Cardiac ventricle fibroblast (primary cell): ENCODE measurements around the genes SELENON, STMN1 and FAM110D.

DNA sequence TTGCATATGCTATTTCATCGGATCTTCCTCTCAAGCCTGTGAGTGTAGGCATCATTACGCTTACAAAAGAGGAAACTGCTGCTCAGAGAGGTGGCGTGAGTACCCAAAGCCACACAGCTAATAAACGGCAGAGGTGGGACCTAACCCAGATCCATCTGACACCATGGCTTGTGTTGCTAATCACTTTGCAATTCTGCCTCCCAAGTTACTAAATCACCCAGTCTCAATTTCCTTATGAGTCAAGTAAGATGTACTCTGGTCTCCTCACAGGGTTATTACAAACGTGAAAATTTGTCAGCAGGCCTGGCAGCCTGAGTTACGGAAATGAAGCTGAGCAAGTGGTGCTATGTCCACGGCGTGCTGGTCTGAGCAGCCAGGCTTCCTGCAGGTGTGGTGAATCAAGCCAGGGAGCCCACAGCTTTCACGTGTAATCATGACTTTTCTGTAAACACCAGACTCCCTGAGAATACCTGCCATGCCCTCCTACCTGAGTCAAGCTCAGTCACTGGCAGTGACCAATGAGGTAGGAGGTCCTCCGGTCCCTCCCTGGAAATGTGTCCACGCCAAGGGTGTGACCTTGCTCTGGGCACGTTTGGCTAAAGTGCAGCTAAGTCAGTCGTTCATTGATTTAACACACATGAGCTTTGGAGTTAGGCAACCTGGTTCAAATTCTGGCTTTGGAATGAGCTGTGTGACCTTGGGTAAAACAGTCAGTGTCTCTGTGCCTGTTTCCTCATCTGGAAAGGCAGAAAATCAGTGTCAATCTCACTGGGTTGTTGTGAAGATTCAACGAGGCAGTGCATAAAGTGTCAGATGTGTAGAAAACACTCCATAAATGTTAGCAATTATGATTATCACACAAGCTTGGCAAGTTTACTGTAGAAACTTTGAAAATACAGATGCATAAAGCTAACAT lies 4.9 kb upstream of the RHCE start:
- RAMPAGE, long total RNA: no peak

- RAMPAGE, long total RNA: no peak
Observed at GRCh38 chr1:25566315-25566765, 22.9 kb downstream of the LDLRAP1 start.

- RAMPAGE, long total RNA: no peak
Observed at GRCh38 chr1:25699381-25699969, 82.9 kb downstream of the MAN1C1 start.

GRCh38 chr1:25799551-25800339 lies at the start of gene SELENON:
Gene SELENON (plus strand): TSS chr1:25800193.
- RAMPAGE, long total RNA: no peak

- RAMPAGE, long total RNA: no peak
Observed at GRCh38 chr1:25807473-25808412, 7.8 kb downstream of the SELENON start.

DNA sequence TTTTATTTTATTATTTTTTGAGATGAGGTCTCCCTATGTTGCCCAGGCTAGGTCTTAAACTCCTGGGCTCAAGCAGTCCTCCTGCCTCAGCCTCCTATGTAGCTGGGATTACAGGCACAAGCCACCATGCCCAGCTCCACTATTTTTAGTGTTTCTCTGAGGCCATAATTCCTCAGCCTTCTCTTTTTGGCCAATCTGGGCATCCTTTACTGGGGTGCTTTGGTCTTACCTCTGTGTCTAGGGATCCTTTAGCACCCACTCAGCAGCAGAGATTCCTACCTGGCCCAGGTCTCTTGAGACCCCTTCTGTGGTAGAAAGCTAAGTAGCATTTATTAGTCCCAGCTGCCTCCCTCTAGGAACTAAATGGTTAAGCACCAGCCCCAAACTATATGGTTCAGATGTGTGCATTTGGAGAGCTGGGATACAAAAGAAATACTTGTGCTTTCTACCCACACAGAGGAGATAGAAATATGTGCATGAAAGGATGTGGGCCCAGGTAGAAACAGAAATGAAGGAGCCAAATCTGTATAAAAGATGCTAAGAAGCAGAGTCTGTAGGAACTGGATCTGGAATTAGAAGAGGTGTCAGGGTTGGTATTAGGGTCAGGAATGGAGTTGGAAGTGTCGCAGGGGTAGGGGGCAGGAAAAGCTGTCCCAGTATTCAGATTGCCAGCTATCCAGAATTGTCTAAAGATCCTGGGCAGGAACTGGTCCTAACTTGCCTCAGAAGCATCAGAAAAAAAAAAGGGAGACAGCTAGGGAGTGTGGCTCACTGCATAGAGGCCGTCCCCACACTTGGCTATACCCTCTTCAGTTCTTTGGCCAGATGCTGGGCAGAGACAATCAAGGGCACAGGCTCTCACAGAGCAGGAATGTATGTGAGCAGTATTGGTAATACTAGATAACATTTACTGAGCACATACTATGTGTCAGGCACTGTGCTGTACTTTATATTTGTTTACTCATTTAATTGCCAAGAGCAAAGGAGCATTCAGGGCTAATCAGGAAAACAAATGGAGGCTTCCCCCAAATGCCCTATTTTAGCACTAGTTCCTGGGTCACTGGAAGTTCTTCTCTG lies 4.6 kb downstream of the MTFR1L start:
- RAMPAGE, long total RNA: no peak

DNA sequence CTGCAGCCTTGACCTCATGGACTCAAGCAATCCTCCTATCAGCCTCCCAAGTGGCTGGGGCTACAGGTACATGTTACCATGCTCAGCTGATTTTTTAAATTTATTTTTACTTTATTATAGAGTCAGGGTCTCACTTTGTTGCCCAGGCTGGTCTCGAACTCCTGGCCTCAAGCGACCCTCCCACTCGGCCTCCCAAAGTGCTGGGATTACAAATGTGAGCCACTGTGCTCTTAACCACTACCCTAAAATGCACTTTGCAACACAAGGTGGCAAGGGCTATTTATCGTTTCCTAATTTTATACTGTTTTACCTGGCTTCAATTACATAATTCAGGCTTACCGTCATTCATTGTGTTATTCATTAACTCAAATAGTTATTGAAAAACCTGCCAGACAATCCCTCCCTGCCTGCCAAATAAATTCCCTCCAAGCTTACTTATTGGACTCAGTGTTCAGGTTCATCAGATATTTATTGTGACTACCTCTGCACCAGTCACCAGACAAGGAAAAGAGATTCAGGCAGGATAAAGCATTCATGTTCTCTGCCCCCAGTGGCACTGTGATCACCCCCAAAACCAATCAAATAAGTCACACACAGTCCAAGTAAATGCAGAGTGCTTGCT lies 8.0 kb upstream of the AUNIP start:
- RAMPAGE, long total RNA: no peak

DNA sequence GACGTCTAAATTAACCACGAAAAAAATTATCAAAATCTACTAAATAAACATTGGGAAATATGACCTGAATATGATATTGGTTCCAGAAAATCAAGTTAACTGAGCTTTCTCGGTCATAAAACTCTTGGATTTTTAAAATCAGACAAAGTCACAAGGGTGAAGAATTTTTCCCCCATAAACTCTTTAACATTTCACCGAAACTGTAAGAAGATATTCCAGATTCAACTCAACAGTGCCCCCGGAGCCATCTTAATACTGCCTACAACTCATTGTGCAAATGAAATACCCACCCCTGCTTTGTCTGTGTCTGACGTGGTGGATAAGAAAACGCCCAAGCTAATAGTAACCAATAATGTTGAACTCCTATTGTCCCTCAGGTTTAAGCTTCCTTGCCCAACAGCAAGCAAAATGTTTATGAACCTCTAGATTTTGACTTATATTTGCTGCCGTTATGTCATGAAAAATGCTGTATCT lies 1.3 kb downstream of the STMN1 start:
- RAMPAGE, long total RNA: no peak

GRCh38 chr1:25906343-25906739 lies at the start of gene STMN1:
Gene STMN1 (minus strand): TSS chr1:25906419.
- RAMPAGE, long total RNA: no peak

DNA sequence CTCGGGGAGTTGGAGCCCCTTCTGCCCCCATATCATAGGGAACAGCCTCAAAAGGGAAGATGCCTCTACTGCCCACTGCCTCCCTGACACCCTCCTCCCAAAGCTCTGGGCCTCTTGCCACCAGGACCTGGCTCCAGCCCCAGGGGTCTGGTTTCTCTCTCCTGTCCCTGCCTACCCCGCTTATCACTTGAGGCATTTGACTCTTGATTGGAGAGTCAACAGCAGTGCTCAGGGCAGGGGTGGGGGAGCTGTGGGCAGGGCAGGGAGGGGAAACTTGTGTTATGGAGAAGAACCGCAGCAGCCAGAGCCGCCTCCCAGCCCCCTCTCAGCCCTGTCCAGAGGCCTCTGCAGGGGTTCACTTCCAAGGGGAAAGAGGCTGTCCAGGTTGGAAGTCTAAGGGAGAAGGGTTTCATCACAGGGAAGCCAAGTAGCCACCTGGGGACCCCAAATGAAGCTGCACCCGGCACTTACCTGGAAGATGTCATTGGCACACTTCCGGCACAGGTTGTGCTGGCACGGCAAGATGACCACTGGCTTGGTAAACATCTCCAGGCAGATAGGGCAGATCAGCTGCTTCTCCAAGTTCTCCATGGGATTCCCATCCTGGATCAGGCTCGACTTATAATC lies 452 bp downstream of the TRIM63 start:
- RAMPAGE, long total RNA: no peak

DNA sequence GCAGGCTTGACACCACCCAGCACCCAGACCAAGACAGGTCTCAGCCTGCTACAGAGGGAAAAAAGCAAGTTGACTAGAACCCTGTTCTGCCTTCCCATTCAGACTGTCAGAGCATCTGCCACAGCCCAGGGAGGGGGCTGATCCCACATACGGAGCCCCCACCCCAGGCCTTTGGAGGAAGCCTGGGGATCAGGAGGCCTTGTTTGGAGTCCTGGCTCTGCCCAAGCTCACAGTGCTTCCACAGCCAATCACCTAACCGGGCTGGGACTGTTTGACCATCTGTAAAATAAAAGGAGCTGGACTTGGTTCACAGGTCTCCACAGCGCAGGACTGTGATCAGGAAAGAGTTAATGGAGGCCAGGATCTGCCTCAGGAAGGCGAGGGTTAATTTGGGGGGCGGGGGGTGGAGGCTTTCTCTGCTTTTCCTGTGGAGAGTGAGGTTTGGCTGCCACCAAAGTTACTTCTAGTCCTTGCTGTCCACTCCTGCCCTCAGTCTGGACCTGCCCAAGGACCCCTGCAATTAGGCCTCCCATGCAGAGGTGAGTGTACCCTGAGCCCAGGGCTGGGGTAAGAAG lies at the start of gene FAM110D:
Gene FAM110D, plus strand, starts transcription at position 492 of the 575 bp plus-strand sequence.
- RAMPAGE, long total RNA: no peak

GRCh38 chr1:26280710-26280969 lies 754 bp downstream of the SH3BGRL3 start:
- RAMPAGE, long total RNA: no peak

- RAMPAGE, long total RNA: no peak
Observed at GRCh38 chr1:26290215-26290592, 10.3 kb downstream of the SH3BGRL3 start.

DNA sequence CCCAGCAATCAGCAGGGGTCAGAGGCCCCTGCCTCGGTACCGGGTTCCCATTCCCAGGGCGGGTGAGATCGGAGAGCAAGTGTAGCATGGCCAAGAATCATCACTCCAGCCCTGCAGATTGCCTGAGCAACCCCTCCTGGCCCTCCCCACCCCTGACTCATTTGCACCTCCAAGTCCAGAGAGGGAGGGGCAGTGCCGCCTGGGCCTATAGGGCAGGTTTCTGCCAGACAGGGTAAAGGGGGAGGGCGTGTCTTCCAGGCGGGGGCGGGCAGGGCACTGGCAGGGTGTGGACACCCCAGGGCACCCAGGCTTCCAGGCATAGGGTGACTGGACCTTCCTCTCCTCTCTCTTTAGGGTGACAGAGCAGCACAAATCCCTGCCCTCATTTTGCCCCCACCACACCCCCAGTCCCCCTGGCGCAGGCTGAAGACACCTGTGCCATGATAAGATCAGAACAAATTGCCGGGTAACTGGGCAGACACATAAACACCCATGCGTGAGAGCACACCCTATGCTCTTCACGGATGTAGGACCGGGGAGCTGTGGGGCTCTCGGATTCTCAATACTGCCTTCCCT lies 3.2 kb upstream of the CRYBG2 start:
- RAMPAGE, long total RNA: no peak

DNA sequence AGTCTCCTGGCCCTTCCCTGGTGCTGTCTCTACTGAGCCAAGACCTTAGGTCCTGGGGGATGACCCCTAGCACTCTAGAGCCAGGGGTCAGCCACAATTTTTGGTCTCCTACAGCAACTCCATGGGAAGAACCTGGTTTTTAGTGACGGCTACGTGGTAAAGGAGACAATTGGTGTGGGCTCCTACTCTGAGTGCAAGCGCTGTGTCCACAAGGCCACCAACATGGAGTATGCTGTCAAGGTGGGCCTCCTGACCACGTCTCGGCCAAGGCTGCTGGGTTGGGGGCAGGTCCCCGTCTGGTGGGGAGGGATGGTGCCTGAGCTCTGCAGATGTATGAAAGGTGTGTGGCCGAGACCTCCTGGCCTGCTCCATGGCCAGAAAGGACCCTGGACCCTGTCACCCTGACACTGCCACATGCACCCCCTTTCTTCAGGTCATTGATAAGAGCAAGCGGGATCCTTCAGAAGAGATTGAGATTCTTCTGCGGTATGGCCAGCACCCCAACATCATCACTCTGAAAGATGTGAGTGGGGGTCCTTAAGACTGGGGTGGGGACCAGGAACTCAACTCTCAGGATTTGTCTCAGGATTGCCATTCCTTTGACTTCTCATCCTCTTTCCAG lies 31.2 kb downstream of the RPS6KA1 start:
- RAMPAGE, long total RNA: no peak

- RAMPAGE, long total RNA: no peak
Observed at GRCh38 chr1:26716279-26716681, 20.5 kb downstream of the ARID1A start.

DNA sequence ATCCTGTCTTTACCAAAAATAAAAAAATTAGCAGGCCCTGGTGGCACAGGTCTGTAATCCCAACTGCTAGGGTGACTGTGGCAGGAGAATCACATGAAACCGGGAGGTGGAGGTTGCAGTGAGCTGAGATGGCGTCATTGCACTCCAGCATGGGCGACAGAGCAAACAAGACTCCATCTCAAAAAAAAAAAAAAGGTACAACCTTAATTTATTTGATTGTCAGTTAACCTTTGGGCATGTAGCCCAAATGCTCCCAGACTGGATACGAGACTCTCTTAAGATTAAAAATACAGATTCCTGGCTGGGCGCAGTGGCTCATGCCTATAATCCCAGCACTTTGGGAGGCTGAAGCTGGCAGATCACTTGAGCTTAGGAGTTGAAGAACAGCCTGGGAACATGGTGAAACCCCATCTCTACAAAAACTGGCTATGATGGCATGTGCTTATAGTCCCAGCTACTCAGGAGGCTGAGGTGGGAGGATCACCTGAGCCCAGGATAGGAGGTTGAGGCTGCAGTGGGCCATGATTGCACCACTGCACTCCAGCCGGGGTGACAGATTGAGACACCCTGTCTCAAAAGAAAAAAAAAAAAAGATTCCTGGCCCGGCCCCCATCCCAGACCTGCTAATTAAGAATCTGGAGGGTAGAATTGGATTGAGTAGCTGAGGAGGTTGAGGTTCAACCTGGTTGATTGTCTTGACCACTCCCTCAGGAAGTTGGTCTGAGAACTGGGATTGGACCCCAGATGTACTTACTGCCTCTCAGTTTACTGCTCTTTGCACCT lies 24.7 kb downstream of the ARID1A start:
- RAMPAGE, long total RNA: no peak

GRCh38 chr1:26779903-26780745 lies 7.6 kb upstream of the PIGV start:
- RAMPAGE, long total RNA: no peak

- RAMPAGE, long total RNA: no peak
Observed at GRCh38 chr1:26786842-26787829, 614 bp upstream of the PIGV start.

DNA sequence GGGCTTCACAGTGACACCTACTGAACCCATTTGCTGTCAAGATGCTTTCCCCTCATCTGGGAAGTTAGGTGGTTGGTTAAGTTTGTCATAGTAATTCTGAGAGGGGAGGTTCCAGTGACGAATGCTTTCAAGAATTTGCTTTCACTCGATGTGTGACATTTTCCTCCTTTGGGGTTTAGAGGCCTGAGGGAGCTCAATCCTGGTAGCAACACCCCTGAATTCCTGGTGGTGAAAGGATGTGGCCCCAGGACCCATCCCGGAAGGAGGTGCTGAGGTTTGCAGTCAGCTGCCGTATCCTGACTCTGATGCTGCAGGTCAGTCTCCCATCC lies 2.8 kb downstream of the PIGV start:
- RAMPAGE, long total RNA: no peak